Type B pancreatic cell (in vitro differentiated cells): ENCODE measurements around a stretch of chr5.

GRCh38 chr5:142703054-142703586 is 17.2 kb upstream of the FGF1 start:
- PRO-cap = no peak

DNA sequence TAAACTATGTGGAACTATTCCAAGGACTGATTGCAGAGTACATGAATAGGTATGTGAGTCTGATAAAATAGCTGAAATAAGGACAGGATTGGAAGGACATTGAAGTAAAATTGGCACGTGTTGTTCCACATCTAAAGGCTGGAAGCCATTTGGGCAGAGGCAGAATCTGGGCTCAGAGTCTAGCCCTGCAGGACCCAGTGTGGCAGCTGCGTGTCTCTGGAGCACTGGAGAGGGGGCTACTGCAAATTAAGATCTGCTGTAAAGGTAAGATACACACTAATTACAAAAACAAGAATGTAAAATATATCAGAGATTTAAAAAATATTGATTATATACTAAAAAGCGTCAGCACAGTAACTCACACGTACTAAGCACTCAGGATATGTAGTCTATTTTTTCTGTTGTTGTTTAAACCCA is 30.2 kb upstream of the FGF1 start:
- PRO-cap = no peak

DNA sequence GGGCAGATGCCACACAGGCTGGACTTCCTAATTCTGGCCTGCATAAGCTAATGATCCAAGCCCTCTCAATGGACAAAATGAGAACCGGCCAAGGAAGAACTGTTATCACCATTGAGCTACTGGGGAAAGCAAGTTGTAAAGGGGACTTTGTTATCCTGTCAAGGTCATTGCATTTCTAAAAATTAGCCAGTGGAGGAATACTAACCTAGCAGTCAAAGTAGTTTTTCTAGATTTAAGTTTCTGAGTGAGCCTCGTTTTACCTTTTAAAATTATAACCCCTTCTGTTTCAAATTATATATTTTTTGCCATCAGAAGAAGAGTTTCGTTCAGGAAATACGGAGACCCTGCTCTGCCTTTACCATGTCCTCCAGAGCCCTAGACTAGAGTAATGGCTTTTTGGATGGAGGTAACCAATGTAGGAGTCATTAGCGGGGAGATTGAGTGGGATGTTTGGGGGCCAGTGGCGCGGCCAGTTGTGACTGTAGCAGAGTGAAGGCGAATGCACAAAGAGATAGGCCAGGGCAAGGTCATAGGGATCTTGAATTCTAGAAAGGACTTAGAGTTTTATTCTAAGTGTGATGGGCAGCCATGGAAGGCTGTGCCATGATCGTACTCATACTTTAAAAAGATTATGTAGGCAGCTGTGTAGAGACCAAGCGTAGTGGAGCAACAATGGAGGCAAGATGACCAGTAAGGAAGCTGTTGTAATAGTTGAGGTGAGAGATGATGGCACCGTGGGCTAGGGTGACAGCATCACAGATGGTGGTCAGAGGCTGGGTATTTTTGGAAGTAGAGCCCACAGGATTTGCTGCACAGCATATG is 7.3 kb downstream of the ARHGAP26 start:
- PRO-cap = no peak

- PRO-cap = no peak
Observed at GRCh38 chr5:142783268-142784328, 13.4 kb downstream of the ARHGAP26 start.

GRCh38 chr5:142817980-142818575 is 47.9 kb downstream of the ARHGAP26 start:
- PRO-cap = no peak

- PRO-cap = no peak
Observed at GRCh38 chr5:142840359-142841015, 70.3 kb downstream of the ARHGAP26 start.

DNA sequence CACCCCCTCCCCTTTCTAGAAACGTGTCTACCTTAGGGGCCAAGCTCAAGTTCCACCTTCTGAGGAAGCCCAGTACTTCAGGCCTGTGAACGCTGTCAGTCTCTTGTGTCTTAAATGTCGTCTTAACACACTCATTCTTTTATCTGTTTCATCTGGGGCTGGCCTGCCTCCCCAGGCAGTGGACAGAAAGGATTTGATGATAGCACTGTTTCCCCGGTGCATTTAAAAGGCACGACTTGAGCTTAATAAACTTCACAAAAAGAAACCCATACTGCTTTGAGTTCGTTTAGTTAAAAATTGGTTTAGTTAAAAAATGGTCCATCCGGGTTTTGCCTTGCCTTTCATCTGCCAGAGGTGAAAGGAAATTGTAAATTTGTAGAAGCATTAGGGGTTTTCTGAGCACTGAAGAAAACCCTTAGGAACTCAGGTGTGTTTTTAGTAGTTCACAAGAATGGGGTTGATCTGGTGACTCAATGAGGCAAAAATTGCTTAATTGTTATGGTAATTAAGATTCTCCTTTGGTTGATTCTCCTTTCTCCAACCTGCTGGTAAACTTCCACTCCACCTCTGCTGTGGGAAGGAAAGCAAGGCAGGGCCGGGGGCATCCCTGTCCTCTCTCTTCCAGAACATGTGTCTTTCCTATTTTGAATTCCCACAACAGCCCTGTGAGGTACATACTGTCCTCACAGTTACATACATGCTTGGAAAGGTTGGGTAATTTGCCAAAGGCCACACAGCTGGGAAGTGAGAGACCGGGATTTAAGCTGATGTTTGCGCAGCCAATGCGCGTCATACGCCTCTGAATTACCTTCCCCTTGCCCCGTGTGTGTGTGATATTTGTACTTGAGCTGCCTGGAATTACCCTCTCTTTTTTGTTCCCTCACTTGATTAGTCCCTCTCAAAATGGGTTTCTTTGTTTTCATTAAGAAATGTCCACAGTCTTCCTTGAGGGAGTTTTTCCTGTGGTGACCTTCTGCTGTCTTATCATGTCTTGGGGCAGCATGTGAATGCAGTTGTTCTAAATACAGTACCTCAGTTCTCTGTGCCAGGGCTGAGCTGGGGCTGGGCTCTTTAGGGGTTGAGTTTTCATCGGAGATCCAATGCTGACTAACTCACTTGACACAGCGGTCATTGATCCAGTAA is 94.3 kb downstream of the ARHGAP26 start:
- PRO-cap = no peak

DNA sequence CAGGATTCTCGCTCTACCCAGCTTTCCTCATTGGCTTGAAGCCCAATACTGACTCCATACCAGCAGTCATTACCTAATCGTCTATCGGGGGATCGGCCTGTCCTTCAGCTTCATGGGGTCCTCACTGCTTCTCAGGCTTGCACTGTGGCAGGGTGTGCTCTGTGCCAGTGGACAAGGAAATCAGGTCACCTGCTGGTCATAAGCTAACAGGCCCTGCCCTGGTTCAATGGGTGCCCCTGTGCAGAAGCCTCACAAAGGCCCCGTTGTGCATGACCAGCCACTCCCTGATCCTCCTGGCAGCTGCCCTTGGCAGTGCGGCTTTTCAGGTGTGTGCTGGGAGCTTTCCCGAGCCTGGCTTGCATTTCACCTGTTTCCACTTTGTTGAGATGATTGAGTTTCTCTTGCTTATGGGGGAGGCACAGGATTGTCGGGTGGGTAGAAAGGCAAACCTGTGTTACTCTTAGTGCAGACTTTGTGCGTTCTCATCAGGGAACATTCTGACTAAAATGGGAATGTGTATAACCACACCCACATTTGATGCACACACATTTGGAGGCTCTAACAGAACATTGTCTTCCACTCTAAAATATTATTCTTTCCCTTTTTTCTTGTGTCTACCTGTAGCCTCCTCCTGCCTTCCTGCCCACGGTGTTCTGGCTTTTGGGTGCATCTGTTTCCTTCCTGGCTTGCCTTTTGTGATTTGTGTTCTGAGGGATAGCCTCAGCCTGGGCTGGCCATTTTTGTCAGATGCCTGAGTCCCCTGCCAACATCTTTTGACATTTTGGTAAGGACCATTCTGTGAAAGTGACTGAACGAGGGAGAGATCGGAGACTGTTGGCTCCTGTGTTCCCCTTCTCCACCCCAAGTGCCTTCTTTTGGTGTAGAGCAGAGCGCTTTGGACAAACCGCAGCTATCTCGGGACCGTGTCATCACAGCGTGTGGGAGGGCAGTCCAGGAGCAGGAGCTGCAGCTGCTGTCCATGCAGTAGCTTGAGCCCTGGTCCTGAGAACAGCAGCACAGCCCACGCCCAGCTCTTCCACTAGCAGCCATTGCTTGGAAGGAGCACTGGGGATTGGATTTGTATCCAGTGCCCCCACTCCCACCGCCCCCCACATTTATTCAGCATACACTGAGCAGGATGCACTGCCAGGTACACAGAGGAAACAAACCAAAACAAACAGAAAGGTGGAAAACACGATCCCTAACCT is 101.3 kb downstream of the ARHGAP26 start:
- PRO-cap = no peak

- PRO-cap = no peak
Observed at GRCh38 chr5:142906789-142908016, 137.0 kb downstream of the ARHGAP26 start.

DNA sequence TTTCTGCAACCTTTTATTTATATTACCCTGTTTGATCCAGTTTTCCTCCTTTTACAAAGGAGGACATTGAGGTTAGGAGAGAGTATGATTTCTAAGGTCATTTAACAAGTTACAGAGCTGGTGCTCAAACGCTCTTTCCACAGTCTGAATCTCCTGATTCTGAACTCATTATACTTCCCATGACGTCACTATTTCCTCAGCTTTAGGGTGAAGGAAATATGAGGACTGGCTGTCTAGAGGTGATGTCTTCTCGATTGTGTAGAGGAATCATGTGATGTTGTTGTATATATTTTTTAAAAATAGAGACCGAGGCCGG is 139.9 kb downstream of the ARHGAP26 start:
- PRO-cap = no peak

- PRO-cap = no peak
Observed at GRCh38 chr5:142939641-142940317, 169.6 kb downstream of the ARHGAP26 start.

GRCh38 chr5:143031639-143032425 is 261.7 kb downstream of the ARHGAP26 start:
- PRO-cap = no peak

GRCh38 chr5:143064105-143064773 is 294.1 kb downstream of the ARHGAP26 start:
- PRO-cap = no peak

GRCh38 chr5:143105443-143105967 is 298.0 kb downstream of the NR3C1 start:
- PRO-cap = no peak

GRCh38 chr5:143170358-143171144 is 232.9 kb downstream of the NR3C1 start:
- PRO-cap = no peak

- PRO-cap = no peak
Observed at GRCh38 chr5:143183319-143183995, 220.0 kb downstream of the NR3C1 start.

DNA sequence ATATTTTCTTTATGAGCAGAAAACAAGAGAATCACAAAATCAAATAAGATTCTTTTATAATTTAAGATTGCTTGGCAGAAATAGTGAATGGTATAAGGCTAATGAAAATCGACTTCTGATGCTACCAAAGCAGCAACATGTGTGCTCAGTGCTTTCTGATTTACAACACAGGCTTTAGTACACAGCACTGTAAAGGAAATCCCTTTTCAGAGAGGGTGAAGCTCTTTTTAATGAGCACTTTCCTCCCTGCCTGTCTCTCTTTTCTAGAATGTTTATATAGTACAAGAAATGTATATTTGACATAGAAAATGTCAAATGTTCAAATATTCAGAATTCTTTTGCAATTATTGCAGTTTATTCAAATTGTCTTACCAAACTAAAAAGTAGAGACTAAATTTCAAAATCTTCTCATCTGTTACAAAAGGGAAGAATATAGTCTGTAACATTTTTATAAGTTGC is 56.6 kb downstream of the NR3C1 start:
- PRO-cap = no peak

- PRO-cap = no peak
Observed at GRCh38 chr5:143352678-143353567, 50.6 kb downstream of the NR3C1 start.

GRCh38 chr5:143402457-143402905 is 1.0 kb downstream of the NR3C1 start:
- PRO-cap = no peak

GRCh38 chr5:143404179-143404642 is 725 bp upstream of the NR3C1 start:
- PRO-cap = bidirectional peak, plus-strand start at chr5:143404240, minus-strand start at chr5:143404129; unidirectional peak, minus-strand start at chr5:143404465